Spleen (tissue), 7 donors: ENCODE results near the gene CLEC20A.

GRCh38 chr1:176515073-176515895, 52.3 kb downstream of the PAPPA2 start:
- PRO-cap, 4 experiments: no peak in any of the 4 experiments
- RAMPAGE, long total RNA, 4 experiments: no peak in any of the 4 experiments

DNA sequence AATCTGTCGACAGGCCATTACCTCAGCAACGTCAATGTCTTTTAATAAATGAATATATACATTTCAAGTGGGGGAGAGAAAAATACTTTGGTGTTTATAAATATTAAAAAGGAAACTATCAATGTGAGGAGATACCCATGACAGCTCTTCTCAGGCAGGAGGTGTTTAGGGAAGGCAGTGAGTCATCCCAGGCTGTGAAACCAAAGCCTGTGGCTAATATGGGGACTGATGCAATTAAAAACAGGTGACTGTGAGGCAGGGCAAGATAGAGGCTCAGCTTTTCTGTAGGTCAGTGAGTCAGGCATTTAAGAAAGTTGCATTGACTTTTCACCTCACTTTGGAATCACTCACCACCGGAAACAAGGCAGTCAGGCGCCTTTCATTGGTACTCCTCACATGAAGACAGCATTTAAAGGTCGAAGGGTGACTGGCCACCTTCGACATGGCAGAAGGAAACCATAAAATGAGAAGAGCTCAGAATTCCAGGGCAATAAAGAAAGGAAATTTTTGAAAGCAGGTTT, 54.5 kb downstream of the PAPPA2 start:
- PRO-cap, 4 experiments: no peak in any of the 4 experiments
- RAMPAGE, long total RNA, 4 experiments: no peak in any of the 4 experiments

DNA sequence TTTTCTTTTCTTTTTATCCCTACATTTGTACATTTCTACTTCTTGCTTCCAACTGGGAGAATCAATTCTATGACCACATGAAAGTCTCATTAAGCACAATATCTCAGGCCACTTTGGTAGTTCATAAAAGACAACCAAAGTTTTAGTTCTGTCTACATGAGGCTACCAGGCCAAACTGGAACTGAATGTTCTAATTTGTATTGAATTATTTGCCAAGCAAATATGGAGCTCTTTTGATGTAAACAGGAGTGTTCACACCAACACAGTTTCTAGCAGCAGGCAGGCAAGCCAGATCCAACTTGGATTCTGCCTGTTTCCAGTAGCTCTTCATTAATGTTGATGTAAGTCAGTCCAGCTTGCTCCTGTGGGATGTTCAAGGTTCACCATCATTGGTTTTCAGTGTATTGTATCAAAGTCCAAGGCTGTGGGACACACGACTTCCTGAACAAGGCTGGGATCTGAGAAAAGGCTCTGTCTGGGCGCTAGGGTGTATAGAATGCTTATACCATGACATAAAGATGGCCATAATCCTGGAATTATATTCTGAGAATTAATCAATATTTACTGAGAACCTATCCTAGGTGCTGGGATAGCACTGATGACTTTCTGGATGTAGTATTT, 68.0 kb downstream of the PAPPA2 start:
- PRO-cap, 4 experiments: no peak in any of the 4 experiments
- RAMPAGE, long total RNA, 4 experiments: no peak in any of the 4 experiments

DNA sequence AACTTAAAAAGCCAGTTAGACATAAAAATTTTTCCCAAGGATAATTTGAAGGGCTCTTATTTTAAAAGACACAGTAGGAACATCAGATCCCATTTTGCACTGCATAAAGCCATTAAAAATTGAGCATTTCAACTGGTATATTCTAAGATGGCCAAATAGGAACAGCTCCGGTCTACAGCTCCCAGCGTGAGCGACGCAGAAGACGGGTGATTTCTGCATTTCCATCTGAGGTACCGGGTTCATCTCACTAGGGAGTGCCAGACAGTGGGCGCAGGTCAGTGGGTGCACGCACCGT, 336.1 kb downstream of the SEC16B start:
- PRO-cap, 4 experiments: no peak in any of the 4 experiments
- RAMPAGE, long total RNA, 4 experiments: no peak in any of the 4 experiments

- PRO-cap, 4 experiments: no peak in any of the 4 experiments
- RAMPAGE, long total RNA, 4 experiments: no peak in any of the 4 experiments
Observed at GRCh38 chr1:177841324-177841659, 128.6 kb downstream of the SEC16B start.

- PRO-cap, 4 experiments: no peak in any of the 4 experiments
- RAMPAGE, long total RNA, 4 experiments: no peak in any of the 4 experiments
Observed at GRCh38 chr1:177934834-177935447, 34.9 kb downstream of the SEC16B start.

DNA sequence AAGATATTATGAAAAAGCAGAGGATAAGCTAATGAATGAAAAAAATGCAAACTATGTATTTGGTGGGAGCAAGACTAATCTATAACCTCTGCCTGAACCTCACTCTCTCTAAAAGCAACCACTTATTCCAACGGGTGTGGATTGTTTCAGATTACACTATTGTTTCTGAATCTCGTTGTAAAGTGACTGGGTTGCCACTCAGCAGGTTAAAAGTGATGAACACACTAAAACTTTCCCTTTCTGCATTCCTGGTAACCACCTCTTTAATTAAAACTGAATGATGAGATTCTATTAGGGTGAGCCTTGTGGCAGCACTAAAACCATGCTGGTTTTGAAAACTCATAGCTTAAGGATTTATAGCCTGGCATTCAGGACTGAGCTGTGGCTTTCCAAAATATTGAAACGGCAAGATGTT, 1.2 kb downstream of the RASAL2 start:
- PRO-cap, 4 experiments: no peak in any of the 4 experiments
- RAMPAGE, long total RNA, 4 experiments: no peak in any of the 4 experiments

DNA sequence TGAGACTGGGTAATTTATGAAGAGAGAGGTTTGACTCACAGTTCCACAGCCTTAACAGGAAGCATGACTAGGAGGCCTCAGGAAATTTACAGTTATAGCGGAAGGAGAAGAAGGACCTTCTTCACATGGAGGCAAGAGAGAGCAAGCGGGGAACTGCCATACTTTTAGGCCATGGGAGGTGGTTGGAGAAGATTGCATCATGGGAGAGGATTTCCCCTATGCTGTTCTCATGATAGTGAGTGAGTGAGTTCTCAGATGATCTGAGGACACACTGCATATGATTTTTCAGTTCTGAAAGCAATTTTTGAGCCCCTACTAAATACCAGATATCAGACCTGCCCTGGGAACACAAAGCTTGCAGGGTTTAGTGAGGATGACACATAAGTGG, 87.8 kb downstream of the CLEC20A start:
- PRO-cap, 4 experiments: no peak in any of the 4 experiments
- RAMPAGE, long total RNA, 4 experiments: no peak in any of the 4 experiments

- PRO-cap, 4 experiments: peak in 4 of 4 experiments; most common plus-strand start chr1:178486938 (in 4); most common minus-strand start chr1:178486830 (in 3)
- RAMPAGE, long total RNA, 4 experiments: start-site peak on the minus strand in 2 of 4 experiments, at chr1:178486830-178486943 at its widest, 14 to 15 reads per replicate
Observed at GRCh38 chr1:178486565-178487384, 10.0 kb downstream of the CLEC20A start.

DNA sequence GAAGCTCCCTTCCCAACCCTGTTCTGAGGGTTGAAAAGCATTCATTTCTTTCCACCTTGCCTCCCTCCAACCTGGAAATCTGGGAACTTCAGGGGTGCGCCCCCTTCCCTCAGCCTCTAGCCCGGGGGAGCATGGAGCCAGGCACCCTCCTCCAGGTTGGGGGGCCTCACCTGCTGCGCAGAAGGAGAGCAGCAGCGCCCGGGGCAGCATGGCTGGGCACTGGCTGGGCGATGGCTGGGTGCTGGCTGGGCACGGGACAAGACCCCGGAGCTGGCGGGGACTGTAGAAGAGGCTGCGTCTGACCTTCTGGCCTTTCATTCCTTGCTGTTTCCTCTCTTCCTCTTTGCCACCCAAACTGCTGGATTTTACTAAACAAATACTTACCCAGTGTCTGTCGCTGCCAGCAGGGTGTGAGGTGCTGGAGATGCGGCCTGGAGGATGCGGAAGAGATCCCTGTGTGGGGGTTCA, at the start of gene CLEC20A:
TSS of gene CLEC20A (minus strand) at position 235 of the 468 bp plus-strand sequence.
- PRO-cap, 4 experiments: no peak in any of the 4 experiments
- RAMPAGE, long total RNA, 4 experiments: no peak in any of the 4 experiments

- PRO-cap, 4 experiments: no peak in any of the 4 experiments
- RAMPAGE, long total RNA, 4 experiments: no peak in any of the 4 experiments
Observed at GRCh38 chr1:178574198-178574828, 61.4 kb downstream of the TEX35 start.

DNA sequence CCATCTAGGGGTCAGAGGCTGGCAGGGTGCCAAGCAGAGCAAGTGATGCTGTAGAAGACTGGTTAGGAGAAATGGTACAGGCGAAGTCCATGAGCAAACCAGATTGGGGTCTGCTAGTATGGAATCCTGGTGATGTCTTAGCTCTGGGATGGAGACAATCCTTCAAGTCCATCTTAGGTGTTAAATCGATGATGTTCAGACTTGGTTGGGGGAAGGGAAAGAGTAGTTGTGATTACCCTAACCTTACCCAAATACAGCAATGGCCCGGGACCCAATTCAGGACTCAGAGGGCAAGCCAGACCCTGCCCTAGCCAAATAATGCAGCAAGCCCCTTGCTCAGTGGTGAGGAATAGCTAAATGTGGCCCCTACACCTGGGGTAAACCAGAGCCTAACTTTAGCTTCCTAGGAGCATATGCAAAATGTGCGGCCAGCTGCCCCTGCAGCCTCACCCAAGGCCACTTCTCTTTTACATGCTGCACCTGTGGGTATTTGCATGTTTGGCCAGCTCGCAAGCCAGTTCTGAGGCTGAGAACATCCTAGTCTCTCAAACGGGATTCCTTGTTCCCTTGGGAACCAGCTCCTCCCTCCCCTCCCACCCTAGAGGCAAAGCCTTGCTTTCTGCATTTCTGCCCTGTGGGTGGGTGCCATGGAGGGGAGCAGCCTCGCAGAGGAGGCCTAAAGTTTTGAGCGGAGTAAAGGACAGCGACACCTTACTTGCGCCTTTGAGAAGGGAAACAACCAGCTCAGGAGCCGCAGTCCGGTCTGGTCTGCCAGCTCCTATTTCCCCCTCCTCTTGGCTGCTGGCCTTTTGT, 68.3 kb downstream of the TEX35 start:
- PRO-cap, 4 experiments: peak in 1 of 4 experiments; most common plus-strand start position 517 of the sequence (in 1); most common minus-strand start position 366 of the sequence (in 1)
- RAMPAGE, long total RNA, 4 experiments: no peak in any of the 4 experiments

- PRO-cap, 4 experiments: peak in 4 of 4 experiments; most common plus-strand start chr1:178606250 (in 1); most common minus-strand start chr1:178606137 (in 4)
- RAMPAGE, long total RNA, 4 experiments: no peak in any of the 4 experiments
Observed at GRCh38 chr1:178606025-178606643, 93.2 kb downstream of the TEX35 start.

GRCh38 chr1:178608835-178609388, 96.0 kb downstream of the TEX35 start:
- PRO-cap, 4 experiments: no peak in any of the 4 experiments
- RAMPAGE, long total RNA, 4 experiments: no peak in any of the 4 experiments

- PRO-cap, 4 experiments: no peak in any of the 4 experiments
- RAMPAGE, long total RNA, 4 experiments: no peak in any of the 4 experiments
Observed at GRCh38 chr1:178614187-178614829, 101.4 kb downstream of the TEX35 start.

DNA sequence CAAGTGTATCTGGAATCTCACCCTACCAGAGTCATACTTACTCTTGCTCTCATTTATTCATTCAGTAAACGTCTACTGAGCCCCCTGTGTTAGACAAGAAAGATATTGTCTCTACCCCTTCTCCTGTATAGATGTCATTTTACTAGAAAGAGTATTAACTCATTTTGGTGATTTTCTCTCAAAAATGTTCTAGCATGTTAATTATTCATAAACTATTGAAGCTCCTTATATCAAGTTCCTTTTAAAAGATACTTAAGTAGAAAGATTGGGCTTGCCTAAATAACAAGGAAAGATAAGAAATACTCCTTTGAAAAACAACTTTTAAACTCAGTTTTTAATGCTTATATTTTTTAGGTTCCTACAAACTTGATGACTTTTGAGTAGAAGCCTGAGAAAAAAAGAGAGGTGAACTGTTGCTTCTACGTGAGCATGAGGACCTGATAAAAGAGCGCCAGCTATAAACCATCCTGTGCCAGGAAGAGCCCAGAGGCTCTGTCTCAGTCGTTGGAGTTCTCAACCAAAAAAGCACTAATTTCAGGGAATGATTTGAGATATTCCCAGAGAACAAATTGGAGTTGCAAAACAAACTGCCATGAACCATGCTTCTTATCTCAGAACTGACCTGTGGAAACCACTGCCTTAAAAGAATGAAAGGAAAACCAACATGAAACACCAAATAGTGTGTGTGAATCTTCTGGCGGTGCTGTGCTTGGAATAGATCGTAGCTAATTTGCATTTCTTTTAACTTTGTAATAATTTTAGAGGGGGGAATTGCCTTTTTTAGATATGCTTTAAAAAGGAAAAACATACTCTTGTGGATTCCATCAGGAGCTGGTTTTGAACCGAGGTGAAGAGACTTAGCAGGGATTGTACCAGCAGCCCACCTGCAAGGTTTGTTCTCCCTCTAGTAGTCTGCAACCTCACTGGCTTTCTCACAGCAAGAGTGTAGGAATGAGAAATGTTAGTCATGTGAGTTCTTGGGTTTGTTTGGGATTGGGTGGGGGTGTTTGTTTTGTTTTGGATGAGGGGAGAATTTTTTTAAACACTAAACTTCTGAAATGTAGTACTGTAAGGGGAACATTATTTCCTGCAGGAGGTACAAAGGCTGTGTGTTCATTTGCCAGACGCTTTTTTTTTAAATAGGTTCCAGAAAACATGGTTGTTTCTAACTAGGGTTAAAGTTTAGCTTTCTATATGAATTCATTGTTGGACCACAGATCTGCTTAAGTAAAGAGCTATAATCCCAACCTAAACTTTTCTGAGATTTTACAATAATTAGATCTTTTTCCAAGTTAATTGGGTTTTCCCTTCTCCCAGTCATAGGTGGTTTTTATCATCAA, 45.6 kb upstream of the ANGPTL1 start:
- PRO-cap, 4 experiments: no peak in any of the 4 experiments
- RAMPAGE, long total RNA, 4 experiments: no peak in any of the 4 experiments

- PRO-cap, 4 experiments: no peak in any of the 4 experiments
- RAMPAGE, long total RNA, 4 experiments: no peak in any of the 4 experiments
Observed at GRCh38 chr1:179002437-179002766, 23.3 kb upstream of the FAM20B start.

GRCh38 chr1:179091491-179092582, 10.0 kb downstream of the TOR3A start:
- PRO-cap, 4 experiments: no peak in any of the 4 experiments
- RAMPAGE, long total RNA, 4 experiments: start-site peak on the minus strand in 1 of 4 experiments, at chr1:179091939-179092779 at its widest, 6 reads per replicate

GRCh38 chr1:179817736-179818431, 59.7 kb downstream of the TOR1AIP2 start:
- PRO-cap, 4 experiments: no peak in any of the 4 experiments
- RAMPAGE, long total RNA, 4 experiments: no peak in any of the 4 experiments

- PRO-cap, 4 experiments: no peak in any of the 4 experiments
- RAMPAGE, long total RNA, 4 experiments: no peak in any of the 4 experiments
Observed at GRCh38 chr1:179878492-179878996, 941 bp upstream of the TOR1AIP2 start.